Transverse colon (tissue), 4 donors: ENCODE results near the genes FCN2, OBP2A, CAMSAP1, UBAC1 and CCDC187.

- PRO-cap = no peak
- RAMPAGE, long total RNA, 4 experiments = no peak in any of the 4 experiments
Observed at GRCh38 chr9:134880415-134881010, at the start of gene FCN2. TSS of gene FCN2 (plus strand) at chr9:134880810.

DNA sequence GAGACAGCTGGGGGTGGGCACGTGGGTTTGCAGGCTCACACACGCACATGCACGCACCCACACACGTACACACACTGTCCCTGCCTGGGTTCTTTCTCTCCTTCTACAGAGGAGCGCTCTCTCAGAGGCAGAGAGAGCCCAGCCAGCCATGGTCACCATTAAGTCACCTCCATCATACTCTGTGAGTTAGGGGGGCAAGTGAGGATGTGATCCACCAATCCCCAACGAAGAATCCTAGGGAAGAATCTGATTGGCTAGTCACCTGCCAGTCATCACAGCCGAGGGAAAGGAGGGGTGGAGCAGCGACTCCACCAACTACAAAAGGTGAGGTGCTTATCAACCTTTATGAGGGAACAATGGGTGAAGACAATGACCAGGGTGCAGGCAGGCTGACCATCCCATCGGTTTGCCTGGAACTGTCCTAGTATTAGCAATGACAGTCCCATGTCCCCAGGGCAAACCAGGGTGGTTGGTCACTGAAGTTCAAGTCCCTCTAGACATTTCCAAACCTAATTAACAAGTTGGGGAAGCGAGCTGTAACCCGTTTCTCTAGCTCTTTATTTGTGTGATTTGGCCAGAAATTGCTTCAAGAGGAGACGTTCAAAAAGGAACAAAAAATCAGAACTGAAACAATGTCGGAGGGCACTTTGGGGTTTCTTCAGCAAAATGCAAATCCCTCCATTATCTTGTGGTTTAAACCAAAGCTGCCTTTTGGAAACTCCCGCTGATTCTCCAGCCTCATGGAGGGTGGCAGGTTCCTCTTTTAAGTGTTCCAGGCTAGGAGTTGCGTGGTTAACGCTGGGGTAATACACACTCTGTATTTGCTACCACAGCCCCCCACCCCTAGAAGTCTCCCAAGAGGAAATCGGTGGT lies 18.8 kb upstream of the FCN1 start:
- PRO-cap = unidirectional peak, plus-strand start at position 346 of the sequence
- RAMPAGE, long total RNA, 4 experiments = no peak in any of the 4 experiments

DNA sequence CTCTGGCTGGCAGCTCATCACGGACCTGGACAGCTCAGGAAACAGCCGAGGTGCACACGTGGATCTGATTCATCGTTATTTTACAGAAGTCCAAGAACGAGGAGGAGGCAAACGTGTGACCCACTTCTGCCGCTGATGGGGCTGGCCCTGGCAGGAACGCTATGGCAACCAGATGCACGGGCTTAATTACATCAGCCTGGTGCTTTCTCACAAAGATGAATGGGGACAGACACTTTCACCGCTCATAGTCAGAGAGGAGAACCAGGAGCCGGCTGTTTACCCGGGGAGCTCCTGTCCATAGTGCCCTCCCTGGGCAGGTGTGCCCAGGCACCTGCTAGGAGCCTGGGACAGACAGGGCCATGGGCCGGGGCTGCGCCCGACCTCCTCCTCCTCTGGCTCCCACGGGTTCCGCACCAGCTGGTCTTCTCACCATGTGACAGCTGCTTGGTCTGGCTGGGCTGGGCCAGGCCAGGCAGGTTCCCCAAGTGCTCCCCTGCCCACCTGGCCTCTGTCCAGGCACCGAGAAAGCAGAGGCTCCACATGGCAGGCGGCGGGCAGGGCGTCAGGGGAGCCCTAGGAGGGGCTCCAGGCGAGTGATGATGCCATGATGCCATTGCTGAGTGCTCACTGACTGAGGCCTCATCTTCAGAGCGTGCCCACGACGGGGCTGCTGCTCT lies 59.9 kb downstream of the OLFM1 start:
- PRO-cap = no peak
- RAMPAGE, long total RNA, 4 experiments = no peak in any of the 4 experiments

- PRO-cap = no peak
- RAMPAGE, long total RNA, 4 experiments = no peak in any of the 4 experiments
Observed at GRCh38 chr9:135545691-135546320, at the start of gene OBP2A. TSS of gene OBP2A (plus strand) at chr9:135546126.

DNA sequence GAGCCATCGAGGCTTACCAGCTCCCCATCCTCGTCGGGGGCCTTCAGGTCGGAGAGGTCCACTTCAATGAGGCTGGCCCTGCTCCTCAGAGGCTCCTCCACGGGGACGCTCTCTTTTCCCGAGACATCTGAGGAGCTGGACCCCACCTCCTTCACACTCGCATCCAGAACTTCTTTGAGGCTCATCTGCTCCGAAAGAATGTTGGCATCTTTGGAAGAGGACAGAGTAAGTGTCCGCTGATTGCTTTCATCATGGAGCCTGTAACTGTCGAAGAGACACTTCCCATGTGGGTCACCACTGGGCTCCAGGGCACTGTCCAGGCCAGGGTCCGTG lies 86.5 kb downstream of the CAMSAP1 start:
- PRO-cap = no peak
- RAMPAGE, long total RNA, 4 experiments = start-site peak on the minus strand in 2 of 4 experiments, centred at positions 55 to 95 of the sequence, 15 to 23 reads per replicate

- PRO-cap = no peak
- RAMPAGE, long total RNA, 4 experiments = no peak in any of the 4 experiments
Observed at GRCh38 chr9:135857107-135857742, 50.1 kb downstream of the CAMSAP1 start.

DNA sequence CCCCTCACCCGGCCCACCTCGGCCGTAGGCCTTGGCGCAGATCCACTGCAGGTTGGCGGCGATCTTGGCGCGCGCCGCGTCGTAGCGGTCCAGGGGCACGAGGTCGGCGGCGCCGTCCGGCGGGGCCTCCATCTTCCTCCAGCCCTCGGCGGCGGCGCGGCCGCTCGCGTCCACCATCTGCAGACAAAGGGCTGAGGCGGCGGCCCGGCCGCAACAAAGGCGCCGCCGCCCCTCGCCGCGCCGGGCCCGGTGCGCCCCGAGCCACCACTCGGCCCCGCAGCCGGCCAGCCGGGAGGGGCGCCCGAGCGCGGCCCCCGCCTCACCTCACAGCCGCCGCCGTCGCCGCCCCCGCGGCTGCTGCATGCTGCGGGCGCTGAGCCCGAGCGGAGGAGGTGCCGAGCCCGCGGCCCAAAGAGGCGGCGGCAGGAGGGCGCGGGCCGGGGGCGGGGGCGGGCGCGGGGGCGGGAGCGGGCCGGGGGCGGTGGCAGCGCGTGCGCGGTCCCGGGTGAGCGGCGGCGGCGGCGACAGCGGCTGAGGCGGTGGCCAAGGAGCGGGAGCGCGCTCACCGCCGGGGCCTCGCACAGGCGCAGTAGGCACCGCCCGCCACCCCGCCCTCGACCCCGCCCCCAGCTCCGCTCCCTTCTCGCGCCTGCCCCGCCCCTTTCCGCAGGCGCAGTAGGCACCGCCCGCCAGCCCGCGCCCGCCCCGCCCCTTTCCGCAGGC lies at the start of gene CAMSAP1:
TSS of gene CAMSAP1 (minus strand) at position 564 of the 723 bp plus-strand sequence.
- PRO-cap = bidirectional peak, plus-strand start outside the sequence, minus-strand start at position 541 of the sequence
- RAMPAGE, long total RNA, 4 experiments = no peak in any of the 4 experiments

DNA sequence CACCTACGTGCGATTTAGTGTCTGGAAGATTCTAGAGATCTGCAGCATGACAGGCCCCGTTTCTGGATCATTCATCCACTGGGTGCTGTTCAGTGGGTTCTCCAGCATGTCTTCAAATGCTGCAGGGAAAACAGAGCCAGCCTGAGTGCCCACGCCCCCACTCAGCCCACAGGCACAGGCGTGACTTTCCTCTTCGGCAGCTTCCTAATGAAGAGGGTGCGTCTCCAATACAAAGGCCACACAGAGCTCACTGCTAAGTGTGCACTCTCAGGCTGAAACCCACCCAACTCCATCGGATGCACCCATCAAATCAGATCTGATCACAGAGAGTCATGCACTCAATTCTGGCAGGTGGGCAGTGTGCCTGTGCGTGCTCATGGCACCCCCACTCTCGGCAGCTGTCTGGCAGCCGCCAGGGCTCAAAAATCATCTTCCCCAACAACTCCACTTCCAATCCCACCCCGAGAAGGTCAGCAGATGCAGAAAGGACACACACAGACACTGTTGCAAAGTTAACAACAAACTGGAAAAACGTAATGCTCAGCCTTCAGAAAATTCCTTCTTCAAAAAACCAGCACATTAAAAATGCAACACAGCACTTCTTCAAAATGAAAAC lies 26.2 kb upstream of the CAMSAP1 start:
- PRO-cap = no peak
- RAMPAGE, long total RNA, 4 experiments = no peak in any of the 4 experiments

- PRO-cap = unidirectional peak, minus-strand start at chr9:135961362
- RAMPAGE, long total RNA, 4 experiments = start-site peak on the minus strand in 4 of 4 experiments, at chr9:135961183-135961257 at its widest, 125 to 601 reads per replicate
Observed at GRCh38 chr9:135960565-135961836, at the start of gene UBAC1. TSS of gene UBAC1 (minus strand) at chr9:135961373.

DNA sequence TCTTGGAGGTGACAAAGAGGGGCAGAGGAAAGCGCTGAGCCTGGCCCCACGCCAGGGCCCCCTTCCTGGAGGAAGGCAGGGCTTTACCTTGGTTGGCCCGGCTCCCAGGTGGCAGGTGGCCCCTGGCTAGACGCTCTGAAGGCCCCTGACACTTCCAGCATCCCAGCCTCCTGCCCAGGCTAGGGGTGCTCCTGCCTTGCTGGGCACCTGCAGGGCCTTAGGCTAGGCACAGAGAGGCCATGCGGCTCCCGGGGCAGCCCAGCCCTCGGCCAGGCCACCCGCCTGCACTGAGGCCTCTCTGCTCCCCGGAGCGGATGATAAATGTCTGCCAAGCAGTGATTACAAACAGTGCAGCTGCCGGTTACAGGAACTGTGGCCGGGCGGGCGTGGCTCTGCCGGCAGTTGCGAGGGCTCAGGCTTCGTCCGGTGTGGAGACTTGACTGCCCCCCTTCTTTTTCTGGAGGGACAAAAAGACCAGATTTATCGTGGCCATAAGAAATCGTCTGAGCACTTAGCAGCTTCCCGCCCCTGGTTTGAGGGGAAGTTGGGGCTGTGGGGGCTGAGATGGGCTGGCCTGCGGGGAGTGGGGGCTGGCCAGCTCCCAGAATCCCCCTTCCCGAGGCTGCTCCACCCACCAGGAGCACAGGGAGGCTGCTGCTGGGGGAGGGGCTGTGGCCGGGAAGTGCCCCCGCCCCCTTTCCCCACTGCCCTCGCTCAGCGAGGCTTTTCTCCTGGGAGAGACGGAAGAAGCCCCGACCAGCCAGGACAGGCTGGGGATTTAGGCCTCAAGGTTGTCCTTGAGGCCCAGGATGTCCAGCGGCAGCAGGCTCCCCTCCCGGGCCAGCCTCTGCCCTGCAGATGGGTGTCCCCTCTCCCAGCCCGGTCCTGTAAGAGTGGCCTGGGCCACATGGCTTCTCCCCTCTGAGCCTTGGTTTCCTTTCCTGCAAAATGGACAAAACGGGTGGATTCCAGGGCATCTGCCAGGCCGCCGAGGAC lies 31.6 kb upstream of the UBAC1 start:
- PRO-cap = bidirectional peak, plus-strand start at position 373 of the sequence, minus-strand start at position 289 of the sequence; unidirectional peak, plus-strand start at position 736 of the sequence
- RAMPAGE, long total RNA, 4 experiments = no peak in any of the 4 experiments

DNA sequence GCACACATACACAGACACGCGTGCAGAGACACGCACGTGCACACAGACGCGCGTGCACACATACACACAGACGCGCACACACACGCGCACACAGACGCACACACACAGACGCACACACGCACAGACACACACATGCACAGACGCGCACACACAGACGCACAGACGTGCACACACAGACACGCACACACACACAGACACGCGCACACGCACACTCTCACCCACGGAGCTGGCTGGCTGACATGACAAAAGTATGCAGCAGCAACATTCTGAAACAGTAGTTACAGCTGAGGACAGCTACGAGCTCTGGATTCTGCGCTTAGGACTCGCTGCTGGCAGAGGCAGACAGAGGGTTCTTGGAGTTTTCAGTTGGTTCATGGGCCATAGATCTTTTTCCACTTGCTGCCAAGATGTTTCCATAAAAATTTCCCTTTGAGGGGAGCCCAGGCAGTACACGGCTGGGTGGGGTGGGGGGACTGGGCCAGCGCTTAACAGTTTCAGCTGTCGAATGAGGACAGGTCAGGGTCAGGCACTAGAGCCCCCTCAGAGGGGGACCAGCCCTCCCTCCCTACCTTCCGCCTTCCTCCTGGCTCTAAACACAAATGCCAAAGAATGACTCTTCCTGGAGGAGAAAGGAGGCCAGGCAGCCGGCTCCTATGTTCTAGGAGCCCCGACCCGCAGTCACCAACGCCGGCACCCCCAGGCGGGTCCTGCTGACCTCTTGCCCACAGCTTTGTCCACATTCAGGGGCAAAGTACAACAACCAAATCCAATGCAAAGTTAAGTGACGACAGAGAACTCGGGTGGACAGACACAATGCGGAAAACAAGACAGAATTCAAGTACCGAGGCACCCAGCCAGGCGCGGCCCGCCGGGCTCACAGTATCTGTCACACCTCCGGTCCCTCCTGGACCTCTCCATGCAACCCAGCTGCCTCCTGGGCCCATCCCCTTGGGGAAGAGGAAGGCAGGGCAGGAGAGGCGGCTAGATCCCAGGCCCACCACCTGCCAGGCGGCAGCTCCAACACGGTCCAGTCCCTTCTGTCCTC lies 46.5 kb upstream of the UBAC1 start:
- PRO-cap = no peak
- RAMPAGE, long total RNA, 4 experiments = no peak in any of the 4 experiments

DNA sequence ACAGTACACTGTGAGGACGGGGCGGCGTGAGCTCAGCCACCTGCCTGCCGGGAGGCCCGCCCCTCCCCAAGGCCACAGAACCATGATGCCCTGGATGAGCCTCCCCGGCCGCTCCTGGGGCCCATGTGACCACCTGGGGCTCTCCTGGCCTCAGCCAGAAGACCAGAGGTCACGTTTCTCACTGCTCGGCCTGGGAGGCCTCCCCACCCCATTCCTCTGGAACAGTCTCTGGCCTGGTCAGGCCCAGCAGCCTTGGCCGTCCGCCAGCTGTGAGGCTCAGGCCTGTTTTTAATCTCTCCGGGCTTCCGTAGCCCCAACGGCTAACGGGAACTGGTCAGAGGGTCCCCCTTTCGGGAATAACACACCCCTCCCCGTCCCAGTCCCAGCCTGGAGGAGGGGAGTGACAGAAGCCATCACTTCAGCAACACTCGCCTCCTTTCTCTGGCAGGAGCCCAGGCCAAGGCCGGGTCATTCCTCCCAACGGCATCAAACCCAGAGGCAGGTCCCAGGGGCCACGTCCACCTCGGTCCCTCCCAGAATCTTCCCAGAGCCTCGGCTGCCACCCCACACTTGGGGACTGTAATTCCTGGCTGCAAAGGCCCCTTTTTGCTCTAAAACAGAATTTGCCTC lies 51.0 kb upstream of the UBAC1 start:
- PRO-cap = no peak
- RAMPAGE, long total RNA, 4 experiments = no peak in any of the 4 experiments

DNA sequence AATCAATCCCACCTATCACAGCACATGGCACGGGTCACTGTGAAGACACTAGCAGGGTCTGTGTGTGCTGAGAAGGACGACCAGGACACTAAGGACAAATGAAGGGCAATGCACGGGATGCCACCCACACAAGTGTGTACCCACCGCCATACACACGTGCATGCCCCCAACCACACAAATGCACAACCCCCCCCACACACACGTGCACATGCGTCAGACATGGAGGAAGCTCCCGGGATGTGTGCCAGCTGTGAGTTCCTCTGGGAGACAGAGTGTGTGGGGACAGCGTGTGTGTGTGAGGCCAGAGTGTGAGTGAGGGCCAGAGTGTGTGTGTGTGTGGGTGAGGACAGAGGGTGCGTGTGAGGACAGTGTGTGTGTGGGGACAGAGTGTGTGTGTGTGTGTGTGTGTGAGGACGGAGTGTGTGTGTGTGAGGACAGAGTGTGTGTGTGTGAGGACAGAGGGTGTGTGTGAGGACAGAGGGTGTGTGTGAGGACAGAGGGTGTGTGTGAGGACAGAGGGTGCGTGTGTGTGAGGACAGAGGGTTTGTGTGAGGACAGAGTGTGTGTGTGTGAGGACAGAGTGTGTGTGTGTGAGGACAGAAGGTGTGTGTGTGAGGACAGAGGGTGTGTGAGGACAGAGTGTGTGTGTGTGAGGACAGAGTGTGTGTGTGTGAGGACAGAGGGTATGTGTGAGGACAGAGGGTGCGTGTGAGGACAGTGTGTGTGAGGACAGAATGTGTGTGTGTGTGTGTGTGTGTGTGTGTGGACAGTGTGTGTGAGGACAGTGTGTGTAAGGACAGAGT lies 62.8 kb upstream of the UBAC1 start:
- PRO-cap = no peak
- RAMPAGE, long total RNA, 4 experiments = no peak in any of the 4 experiments

DNA sequence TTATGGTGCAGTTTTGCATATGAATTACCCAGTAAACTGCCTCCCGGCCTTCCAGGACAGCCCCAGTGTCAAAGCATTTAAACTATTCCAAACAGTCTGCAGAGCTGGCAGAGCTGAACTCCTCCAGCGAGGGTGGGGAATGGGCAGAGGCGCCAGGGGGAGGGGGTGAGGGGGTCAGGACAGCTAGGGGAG lies 42.9 kb downstream of the NACC2 start:
- PRO-cap = bidirectional peak, plus-strand start at position 94 of the sequence, minus-strand start outside the sequence
- RAMPAGE, long total RNA, 4 experiments = no peak in any of the 4 experiments

GRCh38 chr9:136087989-136088520 lies 7.0 kb downstream of the NACC2 start:
- PRO-cap = no peak
- RAMPAGE, long total RNA, 4 experiments = no peak in any of the 4 experiments

DNA sequence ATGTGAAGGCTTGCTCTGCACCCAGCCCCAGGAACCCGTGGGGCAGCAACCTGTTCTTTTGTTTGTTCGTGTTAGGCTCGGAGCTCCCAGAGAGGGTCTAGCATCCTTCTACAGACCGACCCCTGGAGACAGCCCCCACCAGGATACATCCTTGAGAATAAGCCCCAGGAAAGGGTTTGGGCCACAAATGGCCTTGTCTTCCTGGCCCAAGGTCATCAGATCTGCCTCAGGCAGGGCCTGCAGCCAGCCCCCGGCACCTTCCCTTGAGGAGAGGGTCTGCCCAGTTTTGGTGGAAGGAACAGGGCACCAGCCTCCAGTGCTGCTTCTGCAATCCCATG lies 11.5 kb upstream of the NACC2 start:
- PRO-cap = no peak
- RAMPAGE, long total RNA, 4 experiments = no peak in any of the 4 experiments

DNA sequence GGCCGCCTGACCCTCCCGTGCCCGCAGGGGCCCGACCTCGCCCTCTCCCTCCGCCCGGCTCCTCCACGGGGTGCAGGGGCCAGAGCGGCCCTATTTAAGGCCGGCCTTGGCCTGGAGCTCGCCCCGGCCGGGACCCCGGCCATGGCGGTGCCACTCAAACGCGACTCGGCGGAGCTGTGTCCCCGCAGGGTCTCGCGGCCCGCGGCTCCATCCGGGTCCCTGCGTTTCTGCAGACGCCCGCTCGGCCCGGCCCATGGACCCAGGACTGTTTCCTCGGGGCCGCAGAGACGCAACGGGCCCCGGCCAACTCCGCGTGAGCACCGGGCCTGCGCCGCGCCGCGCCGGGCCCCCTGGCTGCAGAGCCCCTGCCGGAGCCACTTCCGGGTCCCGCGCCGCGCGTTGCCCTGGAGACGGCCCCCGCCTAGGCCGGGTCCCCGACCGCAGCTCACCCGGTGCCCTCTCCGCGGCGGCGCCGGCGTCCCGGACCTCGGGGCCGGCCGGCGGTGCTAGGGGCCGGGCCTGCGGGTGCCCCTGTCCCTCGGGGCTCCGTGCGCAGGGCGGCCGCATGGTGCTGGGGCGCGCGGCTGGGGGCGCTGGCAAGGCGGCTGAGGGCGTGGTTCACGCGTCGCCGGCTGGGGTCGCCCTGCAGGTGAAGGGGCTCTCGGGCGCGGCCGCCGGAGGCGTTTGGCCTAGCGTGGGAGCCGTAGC lies 485 bp downstream of the TMEM250 start:
- PRO-cap = unidirectional peak, plus-strand start at position 284 of the sequence
- RAMPAGE, long total RNA, 4 experiments = no peak in any of the 4 experiments

DNA sequence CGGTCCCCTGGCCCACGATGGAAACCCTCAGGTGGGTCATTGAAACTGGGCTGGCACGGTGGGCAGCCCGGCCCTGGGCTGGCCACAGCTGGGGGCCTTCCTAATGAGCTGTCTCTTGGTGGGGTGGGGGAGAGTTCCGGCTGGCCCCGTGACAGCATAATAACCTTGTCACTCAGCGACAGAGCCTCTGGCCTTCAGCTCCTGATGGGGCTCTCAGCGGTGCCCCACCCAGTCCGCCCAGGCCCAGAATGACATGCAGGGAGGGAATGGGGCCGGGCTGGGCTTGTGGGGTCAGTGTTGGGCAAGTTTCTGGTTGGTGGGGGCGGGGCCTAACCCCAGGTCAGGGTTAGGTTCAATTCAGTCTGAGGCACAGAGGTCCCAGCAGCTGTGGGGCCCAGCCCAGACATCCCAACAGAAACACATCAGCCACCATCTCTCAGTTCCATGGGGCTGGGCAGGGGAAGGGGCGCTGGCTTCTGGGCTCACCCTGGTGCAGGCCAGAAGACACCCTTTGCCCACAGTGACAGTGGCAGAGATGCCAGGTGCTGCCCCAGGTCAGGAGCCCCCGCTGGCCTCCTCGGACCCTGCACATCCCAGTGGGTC lies at the start of gene CCDC187:
TSS of gene CCDC187 (minus strand) at position 105 of the 603 bp plus-strand sequence.
- PRO-cap = no peak
- RAMPAGE, long total RNA, 4 experiments = no peak in any of the 4 experiments

- PRO-cap = bidirectional peak, plus-strand start at chr9:136403896, minus-strand start at chr9:136403701
- RAMPAGE, long total RNA, 4 experiments = no peak in any of the 4 experiments
Observed at GRCh38 chr9:136403346-136403970, 3.5 kb upstream of the SNAPC4 start.

- PRO-cap = no peak
- RAMPAGE, long total RNA, 4 experiments = no peak in any of the 4 experiments
Observed at GRCh38 chr9:136422727-136423350, 12.4 kb downstream of the PMPCA start.